SJCRH30 (cell line): ENCODE measurements around a stretch of chr7.

GRCh38 chr7:50379018-50379933 is 70.9 kb downstream of the FIGNL1 start:
- RAMPAGE, long total RNA, result no peak

GRCh38 chr7:50531229-50532283 is 33.6 kb downstream of the DDC start:
- RAMPAGE, long total RNA, result no peak

DNA sequence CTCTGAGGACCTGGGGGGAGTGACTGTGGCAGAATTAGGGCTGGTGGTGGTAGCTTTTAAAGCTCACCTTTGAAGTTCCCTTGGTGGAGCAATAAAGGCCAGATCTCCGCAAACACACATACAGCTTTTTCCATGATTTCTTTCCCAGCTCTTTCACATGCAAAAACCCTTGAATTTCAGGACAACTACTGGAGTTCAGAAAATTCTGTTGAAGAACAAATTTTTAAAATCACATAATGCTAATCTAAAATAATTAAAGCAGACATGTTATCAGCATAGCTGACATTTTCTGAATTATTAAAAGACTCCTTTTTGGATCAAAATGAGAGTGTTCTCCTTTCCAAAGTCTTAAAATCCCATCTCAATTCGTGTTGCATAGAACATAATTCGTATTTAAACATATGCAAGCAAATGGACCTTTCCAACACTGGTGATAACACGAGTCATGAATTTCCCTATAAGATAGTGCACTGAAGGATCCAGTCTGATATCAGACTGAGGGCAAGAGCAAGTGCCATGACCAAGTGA is 51.0 kb upstream of the DDC start:
- RAMPAGE, long total RNA, result no peak

DNA sequence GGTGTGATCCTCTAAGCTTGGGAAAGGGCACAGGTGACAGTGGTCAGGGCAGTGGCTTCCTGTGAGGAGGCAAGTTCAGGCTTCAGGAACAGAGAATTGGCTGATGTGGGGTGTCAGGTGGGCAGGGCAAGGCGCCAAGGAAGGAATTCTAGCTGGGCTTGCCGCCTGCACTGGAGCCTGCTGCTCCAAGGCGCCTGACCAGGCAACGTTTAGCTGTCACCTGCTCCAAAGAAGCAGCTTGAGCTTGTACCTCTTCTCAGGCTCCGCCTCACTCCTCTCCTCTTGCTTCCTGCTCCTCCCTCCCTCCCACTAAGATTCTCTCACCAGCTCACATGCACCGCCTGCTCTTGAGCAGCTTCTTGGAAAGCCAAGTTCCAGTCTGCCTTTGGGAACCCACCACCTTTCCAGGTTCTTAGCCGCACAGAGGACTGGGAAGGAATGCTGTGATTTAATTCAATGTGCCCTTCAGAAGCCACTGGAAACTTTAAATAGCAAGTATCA is 187.4 kb upstream of the GRB10 start:
- RAMPAGE, long total RNA, result no peak

DNA sequence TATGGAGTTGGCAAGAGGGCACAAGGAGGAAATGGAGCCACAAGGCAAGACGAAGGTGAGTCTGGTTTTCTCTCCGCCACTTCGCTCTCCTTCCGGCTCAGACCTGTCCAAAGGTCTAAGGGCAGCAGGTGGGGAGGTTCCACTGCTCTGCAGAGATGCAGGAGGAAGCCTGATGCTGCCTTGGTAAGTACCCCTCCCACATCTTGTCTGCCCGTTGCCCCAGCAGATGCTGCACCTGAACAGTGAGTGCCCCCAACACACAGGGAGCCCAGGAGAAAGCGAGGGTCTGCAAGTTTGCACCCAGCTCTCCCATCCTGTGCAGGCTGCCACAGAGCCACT is 235.3 kb downstream of the COBL start:
- RAMPAGE, long total RNA, result no peak

DNA sequence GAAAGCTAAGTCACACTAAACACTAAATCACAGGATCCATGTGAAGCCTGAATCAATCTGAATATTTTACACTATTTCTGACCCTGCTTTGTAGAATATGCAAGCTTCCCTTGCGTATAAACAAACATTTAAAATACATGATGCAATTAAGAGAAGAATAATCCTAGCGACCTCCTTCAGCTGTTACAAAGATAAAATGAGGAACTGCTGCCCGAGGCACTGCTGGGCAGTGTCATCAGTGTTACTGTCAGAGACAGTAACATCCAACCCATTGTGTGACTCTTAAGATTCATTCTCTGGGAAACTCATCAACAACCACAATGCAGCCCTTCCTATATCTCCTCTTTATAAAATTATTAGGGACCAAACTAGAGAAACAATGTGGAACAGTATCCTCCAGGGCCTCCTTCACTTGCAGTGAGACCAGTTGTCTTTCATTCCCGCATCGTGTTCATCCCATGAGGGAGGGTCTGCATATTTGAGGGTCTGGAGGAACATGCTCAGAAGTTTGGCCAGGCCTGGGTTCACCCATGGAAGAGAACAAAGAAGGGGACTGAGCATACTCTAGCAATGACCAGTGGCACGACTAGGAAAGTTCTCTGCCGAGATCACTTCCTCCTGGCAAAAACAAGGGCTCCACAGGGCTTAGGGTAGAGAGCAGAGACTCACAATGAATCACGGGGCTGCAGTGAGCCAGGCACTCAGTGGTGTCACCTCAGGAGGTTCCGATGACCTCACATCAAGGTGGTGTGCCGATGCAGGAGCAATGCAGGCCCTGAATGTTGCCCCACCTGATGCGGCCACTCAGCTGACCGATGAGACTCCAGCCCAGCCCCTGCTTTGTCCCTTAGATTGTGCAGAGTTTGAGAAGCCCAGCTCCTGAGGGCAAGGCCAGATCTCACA is 61.3 kb downstream of the COBL start:
- RAMPAGE, long total RNA, result no peak

- RAMPAGE, long total RNA, result no peak
Observed at GRCh38 chr7:51314729-51315063, 1.9 kb downstream of the COBL start.

DNA sequence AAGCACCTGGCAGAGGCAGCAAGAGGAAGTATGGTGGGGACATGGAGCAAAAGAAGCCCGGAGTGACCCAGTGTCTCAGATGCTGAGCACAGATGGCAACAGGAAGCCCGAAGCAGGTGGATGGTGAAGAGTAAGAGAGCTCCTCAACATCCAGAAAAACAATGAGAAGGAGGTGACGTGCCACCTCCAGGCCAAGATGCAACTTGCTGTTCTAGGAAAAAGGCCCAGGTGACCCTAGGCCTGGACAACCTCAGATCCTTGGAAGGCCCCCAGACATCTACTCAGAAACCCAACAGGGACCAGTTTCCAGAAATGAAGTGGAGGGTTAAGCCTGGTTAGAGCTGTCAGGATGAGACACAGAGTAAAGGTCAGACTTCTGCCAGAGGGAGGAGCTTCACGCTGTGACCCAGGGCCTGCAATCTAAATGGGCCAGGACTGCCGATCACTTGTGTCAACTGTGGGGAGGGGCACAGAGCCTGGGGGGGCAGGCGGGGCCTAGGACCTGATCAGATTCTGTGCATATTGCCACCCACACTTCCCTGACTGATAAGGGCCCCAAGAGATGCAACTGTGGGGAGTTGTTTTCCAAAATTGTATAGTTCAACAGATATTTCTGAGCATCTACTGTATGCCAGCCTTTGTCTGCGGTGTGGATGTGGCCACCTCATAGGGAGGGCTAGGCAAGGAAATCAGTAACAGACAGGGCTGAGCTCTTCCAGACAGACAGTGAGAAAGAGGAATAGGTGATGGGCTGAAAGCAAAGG is 2.5 kb upstream of the COBL start:
- RAMPAGE, long total RNA, result no peak

- RAMPAGE, long total RNA, result no peak
Observed at GRCh38 chr7:52018097-52018694, 701.6 kb upstream of the COBL start.

DNA sequence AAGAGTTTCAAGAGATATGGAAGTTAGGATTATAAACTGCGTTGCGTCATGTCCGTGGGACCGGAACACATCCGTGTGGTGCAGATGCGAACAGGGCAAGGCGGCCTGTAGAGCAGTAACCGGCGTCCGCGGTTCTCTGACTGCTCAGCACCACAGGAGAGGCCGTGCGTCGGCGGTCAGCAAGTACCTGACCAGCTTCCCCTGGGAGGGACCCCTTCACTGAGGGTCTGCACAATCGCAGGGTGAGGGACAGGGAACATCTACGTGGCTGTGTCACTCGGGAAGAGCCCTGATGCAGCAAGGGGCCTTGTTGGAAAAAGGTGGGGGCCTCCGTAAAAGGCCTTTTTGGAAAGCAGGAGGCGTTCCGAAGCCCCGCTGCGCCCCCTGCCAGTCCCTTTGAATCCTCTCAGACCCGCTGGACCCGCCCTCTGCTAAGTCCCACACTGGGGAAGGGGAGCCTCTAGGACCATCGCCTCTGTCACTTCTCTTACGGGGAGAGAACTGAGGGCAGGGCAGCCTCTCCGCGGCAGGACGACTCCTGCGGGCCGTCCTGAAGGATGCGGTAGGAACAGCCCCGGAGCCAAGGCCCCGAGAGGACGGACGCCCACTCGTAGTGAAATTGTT is 771.6 kb upstream of the COBL start:
- RAMPAGE, long total RNA, result no peak

- RAMPAGE, long total RNA, result no peak
Observed at GRCh38 chr7:53811412-53811783, 730.8 kb upstream of the VSTM2A start.

GRCh38 chr7:54746047-54746818 is 12.8 kb downstream of the SEC61G start:
- RAMPAGE, long total RNA, result no peak

DNA sequence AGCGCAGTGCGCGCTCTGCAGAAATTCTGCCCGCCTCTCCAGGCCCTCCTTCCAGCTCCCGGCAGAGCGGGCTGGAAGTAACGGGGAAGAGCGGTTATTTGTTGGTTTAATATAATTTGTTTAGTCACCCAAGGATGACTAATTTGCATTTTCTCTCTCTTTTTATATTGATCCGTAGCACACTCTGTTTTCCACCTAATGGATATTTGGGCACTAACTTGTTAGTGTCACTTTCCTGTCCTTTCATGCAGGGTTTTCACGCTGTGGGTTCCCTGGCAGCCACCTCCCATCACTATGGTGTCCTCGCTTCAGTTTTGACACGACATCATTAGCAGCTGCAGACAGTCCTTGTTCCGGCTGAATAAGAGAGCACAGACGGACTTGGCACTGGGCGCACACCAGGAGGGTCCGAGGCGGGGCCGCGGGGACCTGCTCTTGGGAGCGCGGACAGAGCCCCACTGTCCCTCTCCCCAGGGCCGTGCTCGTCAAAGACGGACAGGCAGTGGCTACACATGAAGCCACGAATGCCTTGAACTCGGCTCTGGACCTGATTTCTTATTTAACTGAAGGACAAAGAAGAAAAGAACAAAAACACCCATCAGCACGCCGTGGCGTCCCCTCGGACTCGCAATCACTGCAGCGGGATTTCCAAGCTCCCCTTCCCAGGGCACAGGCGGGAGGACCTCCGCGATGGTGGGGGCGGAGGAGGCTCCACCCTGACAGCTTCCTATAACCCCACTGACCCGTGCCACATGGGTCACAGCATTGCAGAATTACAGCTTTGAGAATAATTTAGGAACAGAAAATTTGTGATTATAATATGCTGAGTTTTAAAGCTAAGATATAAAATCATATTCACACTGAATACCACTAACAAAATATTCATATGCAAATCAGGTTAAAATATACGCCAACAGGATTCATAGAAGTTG is 129.5 kb upstream of the SEC61G start:
- RAMPAGE, long total RNA, result no peak

GRCh38 chr7:55056070-55057498 is 37.8 kb downstream of the EGFR start:
- RAMPAGE, long total RNA, result no peak

GRCh38 chr7:55120680-55121429 is 102.0 kb downstream of the EGFR start:
- RAMPAGE, long total RNA, result no peak

DNA sequence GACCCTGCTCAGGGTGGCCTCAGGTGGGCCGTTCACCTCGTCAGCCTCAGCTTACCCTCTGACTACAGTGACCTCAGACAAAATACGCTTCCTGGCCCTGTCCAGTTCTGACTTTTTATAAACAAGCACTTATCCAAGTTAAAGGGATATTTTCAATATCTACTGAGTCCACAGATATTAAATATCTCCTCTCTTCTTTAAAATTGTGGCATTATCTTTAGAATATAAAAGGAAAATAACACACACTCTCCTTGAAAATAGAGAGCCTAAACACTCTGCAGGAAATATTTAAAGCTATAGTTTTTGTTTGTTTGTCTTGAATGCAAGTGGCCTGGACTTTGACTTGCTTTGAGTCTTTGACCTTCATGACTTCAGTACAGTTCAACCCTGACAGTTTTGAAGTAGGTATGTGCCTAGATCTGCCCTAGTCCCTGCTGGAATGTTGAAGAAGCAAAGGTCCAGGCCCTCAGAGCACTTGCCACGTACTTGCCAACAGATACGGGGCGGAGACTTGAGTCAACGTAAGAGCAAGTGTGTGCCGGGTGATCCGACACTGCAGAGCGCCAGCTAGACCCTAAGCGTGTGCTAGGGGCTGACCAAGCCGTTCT is 159.8 kb downstream of the EGFR start:
- RAMPAGE, long total RNA, result no peak

DNA sequence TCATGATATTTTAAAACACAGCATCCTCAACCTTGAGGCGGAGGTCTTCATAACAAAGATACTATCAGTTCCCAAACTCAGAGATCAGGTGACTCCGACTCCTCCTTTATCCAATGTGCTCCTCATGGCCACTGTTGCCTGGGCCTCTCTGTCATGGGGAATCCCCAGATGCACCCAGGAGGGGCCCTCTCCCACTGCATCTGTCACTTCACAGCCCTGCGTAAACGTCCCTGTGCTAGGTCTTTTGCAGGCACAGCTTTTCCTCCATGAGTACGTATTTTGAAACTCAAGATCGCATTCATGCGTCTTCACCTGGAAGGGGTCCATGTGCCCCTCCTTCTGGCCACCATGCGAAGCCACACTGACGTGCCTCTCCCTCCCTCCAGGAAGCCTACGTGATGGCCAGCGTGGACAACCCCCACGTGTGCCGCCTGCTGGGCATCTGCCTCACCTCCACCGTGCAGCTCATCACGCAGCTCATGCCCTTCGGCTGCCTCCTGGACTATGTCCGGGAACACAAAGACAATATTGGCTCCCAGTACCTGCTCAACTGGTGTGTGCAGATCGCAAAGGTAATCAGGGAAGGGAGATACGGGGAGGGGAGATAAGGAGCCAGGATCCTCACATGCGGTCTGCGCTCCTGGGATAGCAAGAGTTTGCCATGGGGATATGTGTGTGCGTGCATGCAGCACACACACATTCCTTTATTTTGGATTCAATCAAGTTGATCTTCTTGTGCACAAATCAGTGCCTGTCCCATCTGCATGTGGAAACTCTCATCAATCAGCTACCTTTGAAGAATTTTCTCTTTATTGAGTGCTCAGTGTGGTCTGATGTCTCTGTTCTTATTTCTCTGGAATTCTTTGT is 162.3 kb downstream of the EGFR start:
- RAMPAGE, long total RNA, result no peak

DNA sequence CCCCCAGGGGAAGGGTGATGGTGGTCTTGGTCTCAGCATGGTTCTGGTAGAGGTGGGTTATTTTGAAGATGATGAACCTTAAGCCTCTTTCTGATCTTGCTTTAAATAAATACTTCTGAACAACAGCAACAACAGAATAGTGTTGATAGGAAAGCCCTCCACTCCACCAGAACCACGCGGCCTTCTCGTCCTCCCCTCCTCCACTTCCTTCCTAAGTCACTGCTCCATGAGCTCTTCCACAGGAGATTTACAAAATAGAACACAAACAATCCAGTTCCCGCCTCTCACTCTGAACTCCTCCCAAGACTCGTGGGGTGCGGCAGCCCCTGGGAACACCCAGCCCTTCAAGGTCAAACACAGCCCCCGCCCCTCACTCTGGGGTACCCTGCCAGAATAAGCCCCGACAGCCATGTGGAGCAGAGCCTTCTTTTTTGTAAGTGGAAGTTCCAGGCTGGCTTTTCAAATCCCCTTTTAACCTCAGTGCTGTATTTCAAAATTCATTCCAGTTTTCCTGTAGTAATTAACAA is 169.3 kb downstream of the EGFR start:
- RAMPAGE, long total RNA, result no peak

DNA sequence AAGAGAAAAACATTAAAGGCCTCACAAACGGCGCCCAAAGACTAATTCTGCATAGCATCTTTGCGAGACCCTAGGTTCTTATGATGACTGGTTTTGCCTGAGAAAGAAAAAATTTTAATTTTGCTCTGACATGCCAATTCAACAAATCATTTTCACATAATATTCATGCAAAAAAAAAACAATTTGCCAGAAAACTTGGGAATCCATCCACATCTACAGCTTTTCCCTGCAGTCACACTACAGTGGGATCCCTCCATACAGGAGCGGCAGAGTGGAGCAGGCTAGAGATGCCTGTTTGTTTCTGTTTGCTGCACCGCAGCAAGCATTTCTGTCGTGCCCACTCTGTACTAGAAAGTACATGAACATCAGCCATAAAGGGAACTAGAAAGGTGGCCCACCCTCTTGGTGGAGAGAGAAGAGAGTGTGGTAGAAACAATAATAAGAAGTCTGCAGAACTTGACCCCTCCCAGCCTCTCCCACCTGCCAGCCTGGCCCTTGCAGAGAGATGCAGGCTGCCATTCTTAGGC is 171.6 kb downstream of the EGFR start:
- RAMPAGE, long total RNA, result no peak

GRCh38 chr7:55205707-55206956 is 159.0 kb upstream of the LANCL2 start:
- RAMPAGE, long total RNA, result no peak